Heart left ventricle (tissue), 7 donors: ENCODE results near the genes MAP4K4 and SLC9A4.

GRCh38 chr2:101110395-101110878 lies 40.7 kb downstream of the TBC1D8 start:
- PRO-cap, 6 experiments, result peak in 1 of 6 experiments; most common minus-strand start chr2:101110657 (in 1)
- RAMPAGE, long total RNA, 2 experiments, result no peak in any of the 2 experiments
- RRBS, result no CpG with 5 or more reads among the region's 9 CpGs

- PRO-cap, 6 experiments, result no peak in any of the 6 experiments
- RAMPAGE, long total RNA, 2 experiments, result no peak in any of the 2 experiments
- RRBS, result no CpG with 5 or more reads among the region's 10 CpGs
Measured at GRCh38 chr2:101114657-101115476, 36.3 kb downstream of the TBC1D8 start.

DNA sequence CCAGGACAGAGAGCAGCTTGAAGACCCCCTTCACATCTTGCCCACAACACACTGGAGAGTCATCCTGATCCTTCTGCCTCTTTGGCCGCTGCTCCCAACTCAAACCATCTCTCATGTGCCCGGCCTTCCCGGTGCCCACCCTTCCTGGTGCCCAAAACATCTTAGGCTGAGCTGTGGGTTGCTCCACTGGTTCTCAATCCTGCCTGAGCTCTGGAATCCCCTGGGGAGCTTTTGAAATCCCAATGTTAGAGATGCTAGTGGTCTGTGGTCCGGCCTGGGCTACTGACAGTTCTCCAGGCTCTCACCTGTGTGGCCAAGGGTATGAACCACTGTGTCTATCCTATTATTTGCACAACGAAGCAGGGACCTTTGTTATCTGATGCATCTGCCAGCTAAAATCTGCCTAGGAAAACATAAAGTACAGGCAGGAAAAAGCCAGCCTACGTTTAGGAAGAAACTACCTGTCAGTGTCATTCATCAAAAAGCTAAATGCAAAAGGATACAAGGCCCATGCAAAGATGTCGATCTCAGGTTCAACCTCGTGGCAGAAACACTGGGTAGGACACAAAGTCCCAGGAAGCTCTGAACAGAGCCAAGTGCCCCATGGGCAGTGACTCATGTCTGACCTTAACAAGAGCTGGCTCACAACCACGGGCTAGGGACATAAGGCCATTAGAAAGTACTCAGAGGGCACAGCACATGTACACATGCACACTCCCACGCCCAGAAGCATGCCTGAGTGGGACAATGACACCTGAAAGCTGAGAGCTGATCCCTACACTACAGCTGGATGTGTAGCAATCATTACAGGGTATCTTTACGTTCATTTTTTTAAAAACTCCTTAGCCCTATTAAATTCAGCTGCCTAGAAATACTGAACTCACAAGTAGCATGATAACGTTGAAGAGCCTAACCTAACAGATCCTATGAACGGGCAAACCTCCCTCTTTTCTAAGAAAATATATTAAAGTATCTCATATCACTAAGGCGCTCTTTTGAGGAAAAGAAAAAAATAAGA lies 30.7 kb downstream of the TBC1D8 start:
- PRO-cap, 6 experiments, result peak in 6 of 6 experiments; most common plus-strand start position 672 of the sequence (in 5); most common minus-strand start position 552 of the sequence (in 2)
- RAMPAGE, long total RNA, 2 experiments, result no peak in any of the 2 experiments
- RRBS, result no CpG with 5 or more reads among the region's 14 CpGs

DNA sequence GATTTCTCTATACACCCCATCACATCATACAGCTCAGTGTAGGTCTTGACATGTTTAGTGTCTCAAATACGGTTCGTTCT lies 855 bp downstream of the CNOT11 start:
- PRO-cap, 6 experiments, result no peak in any of the 6 experiments
- RAMPAGE, long total RNA, 2 experiments, result no peak in any of the 2 experiments
- RRBS, result no CpG with 5 or more reads among the region's 2 CpGs

- PRO-cap, 6 experiments, result peak in 1 of 6 experiments; most common plus-strand start chr2:101307706 (in 1)
- RAMPAGE, long total RNA, 2 experiments, result no peak in any of the 2 experiments
- RRBS, result no CpG with 5 or more reads among the region's 8 CpGs
Measured at GRCh38 chr2:101307493-101307808, 1.1 kb downstream of the RNF149 start.

DNA sequence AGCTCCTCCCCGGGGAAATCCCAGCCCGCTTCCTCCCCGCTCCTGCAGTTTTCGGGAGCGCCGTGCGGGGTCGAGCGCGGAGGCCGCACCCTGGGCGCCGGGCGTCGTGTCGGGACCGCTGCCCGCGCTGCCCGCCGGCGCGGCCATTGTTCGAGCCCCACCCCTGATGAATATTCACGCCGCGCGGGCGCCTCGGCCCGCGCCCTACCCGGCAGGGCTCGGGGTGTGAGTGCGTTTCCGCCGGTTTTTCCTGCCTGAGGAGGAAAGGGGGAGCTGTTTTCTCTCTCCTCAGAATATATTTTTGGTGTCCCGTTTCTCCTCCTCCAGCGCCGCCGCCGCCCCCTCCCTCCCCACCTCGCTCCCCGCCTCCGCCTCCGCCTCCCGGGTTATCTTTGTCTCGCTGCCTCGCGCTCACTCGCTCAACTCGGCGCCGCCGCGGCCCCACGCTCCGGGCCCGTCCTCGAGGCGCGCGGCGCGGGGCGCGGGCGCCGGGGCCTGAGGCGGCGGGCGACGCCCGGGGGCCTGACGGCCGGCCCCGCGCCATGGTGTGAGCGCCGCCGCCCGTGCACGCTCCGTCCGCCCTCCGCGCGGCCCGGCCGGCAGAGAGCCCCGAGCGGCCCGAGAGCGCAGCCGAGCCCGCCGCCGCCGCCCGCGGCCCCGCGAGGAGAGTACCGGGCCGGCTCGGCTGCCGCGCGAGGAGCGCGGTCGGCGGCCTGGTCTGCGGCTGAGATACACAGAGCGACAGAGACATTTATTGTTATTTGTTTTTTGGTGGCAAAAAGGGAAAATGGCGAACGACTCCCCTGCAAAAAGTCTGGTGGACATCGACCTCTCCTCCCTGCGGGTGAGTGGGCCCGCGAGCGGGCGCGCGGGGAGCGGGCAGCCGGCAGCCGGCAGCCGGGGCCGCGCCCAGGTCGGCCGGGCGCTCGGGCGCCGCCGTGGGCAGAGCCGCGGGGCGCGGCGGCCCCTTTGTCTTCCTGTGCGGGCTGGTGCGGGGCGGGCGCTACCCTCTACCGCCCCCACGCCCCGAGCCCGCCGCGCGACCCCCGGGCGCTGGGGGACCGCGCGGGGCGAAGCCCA lies at the start of gene MAP4K4:
TSS of gene MAP4K4 (plus strand) at position 414 of the 1,080 bp plus-strand sequence.
- PRO-cap, 6 experiments, result peak in 6 of 6 experiments; most common plus-strand start position 424 of the sequence (in 5); most common minus-strand start position 168 of the sequence (in 4)
- RAMPAGE, long total RNA, 2 experiments, result no peak in any of the 2 experiments
- RRBS, result 1% methylated on average over 81 of the region's 160 CpGs

DNA sequence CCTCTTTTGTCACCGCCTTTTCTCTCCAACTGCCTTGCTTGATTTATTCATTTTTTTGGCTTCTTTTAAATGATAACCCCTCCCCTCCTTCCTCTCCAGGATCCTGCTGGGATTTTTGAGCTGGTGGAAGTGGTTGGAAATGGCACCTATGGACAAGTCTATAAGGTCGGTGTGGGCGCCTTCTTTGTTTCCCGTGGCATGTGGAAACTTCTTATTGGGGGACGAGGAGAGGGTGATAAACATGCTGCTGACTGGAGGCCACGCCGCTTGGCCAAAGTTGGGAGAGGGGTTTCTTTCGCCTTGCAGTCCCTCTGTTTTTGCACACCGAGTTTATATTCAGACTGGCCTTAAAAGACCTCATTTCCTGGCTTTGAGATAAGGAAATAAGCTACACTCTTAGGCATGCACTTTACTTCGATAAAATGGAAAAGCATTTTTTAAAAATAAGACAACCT lies 894 bp downstream of the MAP4K4 start:
- PRO-cap, 6 experiments, result peak in 2 of 6 experiments; most common plus-strand start position 127 of the sequence (in 1); most common minus-strand start position 308 of the sequence (in 2)
- RAMPAGE, long total RNA, 2 experiments, result no peak in any of the 2 experiments
- RRBS, result no CpG with 5 or more reads among the region's 10 CpGs

GRCh38 chr2:101700226-101700865 lies 2.8 kb downstream of the MAP4K4 start:
- PRO-cap, 6 experiments, result peak in 1 of 6 experiments; most common minus-strand start chr2:101700340 (in 1)
- RAMPAGE, long total RNA, 2 experiments, result no peak in any of the 2 experiments
- RRBS, result no CpG with 5 or more reads among the region's 7 CpGs

GRCh38 chr2:101741875-101742593 lies 44.5 kb downstream of the MAP4K4 start:
- PRO-cap, 6 experiments, result no peak in any of the 6 experiments
- RAMPAGE, long total RNA, 2 experiments, result no peak in any of the 2 experiments
- RRBS, result no CpG with 5 or more reads among the region's 9 CpGs

GRCh38 chr2:102055439-102055998 lies 63.8 kb downstream of the IL1R2 start:
- PRO-cap, 6 experiments, result peak in 1 of 6 experiments; most common minus-strand start chr2:102055727 (in 1)
- RAMPAGE, long total RNA, 2 experiments, result no peak in any of the 2 experiments
- RRBS, result no CpG with 5 or more reads among the region's 5 CpGs

- PRO-cap, 6 experiments, result peak in 1 of 6 experiments; most common plus-strand start chr2:102062354 (in 1); most common minus-strand start chr2:102062202 (in 1)
- RAMPAGE, long total RNA, 2 experiments, result no peak in any of the 2 experiments
- RRBS, result no CpG with 5 or more reads among the region's 8 CpGs
Measured at GRCh38 chr2:102061903-102062760, 70.4 kb downstream of the IL1R2 start.

- PRO-cap, 6 experiments, result peak in 3 of 6 experiments; most common plus-strand start chr2:102063738 (in 3); most common minus-strand start chr2:102063770 (in 1)
- RAMPAGE, long total RNA, 2 experiments, result no peak in any of the 2 experiments
- RRBS, result no CpG with 5 or more reads among the region's 7 CpGs
Measured at GRCh38 chr2:102063366-102063990, 71.7 kb downstream of the IL1R2 start.

DNA sequence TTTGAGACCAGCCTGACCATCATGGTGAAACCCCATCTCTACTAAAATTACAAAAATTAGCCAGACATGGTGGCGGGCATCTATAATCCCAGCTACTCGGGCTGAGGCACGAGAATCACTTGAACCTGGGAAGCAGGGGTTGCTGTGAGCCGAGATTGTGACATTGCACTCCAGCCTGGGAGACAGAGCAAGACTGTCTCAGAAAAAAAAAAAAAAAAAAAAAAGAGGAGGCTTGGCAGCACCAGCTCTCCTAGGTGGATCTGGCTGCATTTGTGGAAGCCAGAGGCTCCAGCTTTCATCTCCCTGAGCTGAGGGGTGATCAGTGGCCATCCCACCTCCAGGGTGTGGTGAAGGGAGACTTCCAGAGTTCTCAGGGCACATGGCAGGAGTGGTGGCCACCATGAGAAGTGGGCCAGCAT lies 38.7 kb upstream of the IL1R1 start:
- PRO-cap, 6 experiments, result no peak in any of the 6 experiments
- RAMPAGE, long total RNA, 2 experiments, result no peak in any of the 2 experiments
- RRBS, result no CpG with 5 or more reads among the region's 4 CpGs

- PRO-cap, 6 experiments, result peak in 4 of 6 experiments; most common plus-strand start chr2:102141791 (in 3); most common minus-strand start chr2:102141389 (in 1)
- RAMPAGE, long total RNA, 2 experiments, result no peak in any of the 2 experiments
- RRBS, result no CpG with 5 or more reads among the region's 18 CpGs
Measured at GRCh38 chr2:102140914-102142028, 1.3 kb upstream of the IL1R1 start.

DNA sequence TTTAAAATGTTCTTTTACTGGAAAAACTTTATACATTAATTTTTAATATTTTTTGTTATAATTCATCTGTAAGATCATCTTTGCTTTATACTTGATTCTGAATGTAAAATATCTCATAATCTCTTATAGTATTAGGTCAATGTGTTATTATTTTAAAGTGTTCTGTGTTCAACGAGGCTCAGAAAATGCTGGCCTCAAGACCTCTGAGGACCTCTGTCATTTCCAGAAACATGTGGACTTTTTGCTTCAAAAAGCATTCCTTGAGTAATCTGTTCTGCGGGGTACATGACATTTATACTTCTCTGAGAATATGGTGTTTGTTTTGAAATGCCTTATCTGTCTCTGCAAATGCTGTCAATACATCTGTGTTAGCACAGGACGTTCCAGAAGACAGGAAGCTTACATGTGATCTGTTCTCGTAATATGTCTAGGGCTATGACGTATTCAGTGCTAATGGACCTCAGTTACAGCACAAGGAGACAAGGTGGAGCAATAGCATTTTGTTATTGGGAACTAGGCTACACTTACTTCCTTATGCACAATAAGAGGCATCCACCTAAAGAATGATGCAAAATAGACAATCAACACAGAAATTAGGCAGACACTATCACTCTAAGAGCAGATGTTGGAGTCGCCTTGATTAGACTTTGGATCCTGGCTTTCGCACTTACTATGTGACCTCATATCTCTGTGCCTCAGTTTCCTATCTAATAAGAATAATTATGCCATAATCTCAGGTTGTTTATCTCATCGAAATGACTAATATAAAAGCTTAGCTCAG lies 37.6 kb upstream of the IL1RL1 start:
- PRO-cap, 6 experiments, result peak in 1 of 6 experiments; most common plus-strand start position 463 of the sequence (in 1); most common minus-strand start position 353 of the sequence (in 1)
- RAMPAGE, long total RNA, 2 experiments, result no peak in any of the 2 experiments
- RRBS, result no CpG with 5 or more reads among the region's 8 CpGs

GRCh38 chr2:102335734-102336329 lies 19.8 kb upstream of the IL18R1 start:
- PRO-cap, 6 experiments, result no peak in any of the 6 experiments
- RAMPAGE, long total RNA, 2 experiments, result no peak in any of the 2 experiments
- RRBS, result no CpG with 5 or more reads among the region's 11 CpGs

- PRO-cap, 6 experiments, result peak in 3 of 6 experiments; most common plus-strand start chr2:102337285 (in 2); most common minus-strand start chr2:102336671 (in 1)
- RAMPAGE, long total RNA, 2 experiments, result start-site peak on the plus strand in 2 of 2 experiments, at chr2:102337236-102337300 at its widest, 103 to 1,703 reads per replicate
- RRBS, result no CpG with 5 or more reads among the region's 7 CpGs
Measured at GRCh38 chr2:102336364-102337455, 18.9 kb upstream of the IL18R1 start.

DNA sequence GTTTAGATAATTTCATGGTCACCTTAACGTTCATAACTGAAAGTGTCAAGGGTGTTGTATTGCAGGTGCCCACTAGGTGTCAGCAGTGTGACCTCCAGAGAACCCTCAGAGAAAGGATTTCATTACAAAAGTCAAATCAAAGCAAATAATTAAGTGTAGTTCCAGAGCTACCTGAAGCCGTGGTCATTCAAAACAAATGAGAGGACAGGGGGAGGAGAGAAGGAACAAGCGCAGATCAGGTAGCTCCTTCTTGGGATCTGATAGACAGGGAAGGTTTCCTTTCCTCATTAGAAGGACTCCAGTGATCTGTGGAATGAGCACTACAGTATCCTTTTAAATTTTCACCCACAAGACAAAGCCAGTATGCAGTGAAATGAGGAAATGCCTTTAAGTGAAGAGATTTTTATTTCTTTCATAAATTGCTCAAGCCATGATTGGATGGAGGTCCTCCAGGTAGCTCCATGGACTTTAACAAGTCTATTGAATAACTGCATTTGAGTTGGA lies at the start of gene SLC9A4:
TSS of gene SLC9A4 (plus strand) at position 186 of the 504 bp plus-strand sequence.
- PRO-cap, 6 experiments, result no peak in any of the 6 experiments
- RAMPAGE, long total RNA, 2 experiments, result no peak in any of the 2 experiments
- RRBS, result no CpG with 5 or more reads among the region's 3 CpGs

DNA sequence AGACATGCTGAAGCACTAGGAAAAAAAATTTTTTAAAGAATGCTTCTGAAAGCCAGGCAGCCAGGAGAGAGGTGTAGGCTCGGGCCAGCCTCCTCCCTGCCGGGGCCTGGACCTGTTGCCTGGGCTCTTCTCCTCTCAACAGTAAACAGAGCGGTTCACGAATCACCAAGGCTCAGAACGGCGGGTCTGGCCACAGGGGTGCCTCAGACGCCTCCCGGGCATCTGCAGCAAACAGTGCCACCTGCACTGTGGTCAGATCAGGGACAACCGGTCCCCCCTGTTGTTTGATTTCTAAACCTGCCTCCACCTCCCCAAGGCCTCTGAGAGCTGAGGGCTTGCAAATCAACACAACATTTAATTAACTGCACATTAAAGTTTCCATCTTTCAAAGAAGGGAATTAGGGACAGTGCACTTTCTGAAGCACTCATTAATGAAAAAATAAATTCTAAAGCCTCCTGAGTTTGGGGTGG lies 95.5 kb upstream of the POU3F3 start:
- PRO-cap, 6 experiments, result no peak in any of the 6 experiments
- RAMPAGE, long total RNA, 2 experiments, result no peak in any of the 2 experiments
- RRBS, result 12% methylated on average over 5 of the region's 9 CpGs

DNA sequence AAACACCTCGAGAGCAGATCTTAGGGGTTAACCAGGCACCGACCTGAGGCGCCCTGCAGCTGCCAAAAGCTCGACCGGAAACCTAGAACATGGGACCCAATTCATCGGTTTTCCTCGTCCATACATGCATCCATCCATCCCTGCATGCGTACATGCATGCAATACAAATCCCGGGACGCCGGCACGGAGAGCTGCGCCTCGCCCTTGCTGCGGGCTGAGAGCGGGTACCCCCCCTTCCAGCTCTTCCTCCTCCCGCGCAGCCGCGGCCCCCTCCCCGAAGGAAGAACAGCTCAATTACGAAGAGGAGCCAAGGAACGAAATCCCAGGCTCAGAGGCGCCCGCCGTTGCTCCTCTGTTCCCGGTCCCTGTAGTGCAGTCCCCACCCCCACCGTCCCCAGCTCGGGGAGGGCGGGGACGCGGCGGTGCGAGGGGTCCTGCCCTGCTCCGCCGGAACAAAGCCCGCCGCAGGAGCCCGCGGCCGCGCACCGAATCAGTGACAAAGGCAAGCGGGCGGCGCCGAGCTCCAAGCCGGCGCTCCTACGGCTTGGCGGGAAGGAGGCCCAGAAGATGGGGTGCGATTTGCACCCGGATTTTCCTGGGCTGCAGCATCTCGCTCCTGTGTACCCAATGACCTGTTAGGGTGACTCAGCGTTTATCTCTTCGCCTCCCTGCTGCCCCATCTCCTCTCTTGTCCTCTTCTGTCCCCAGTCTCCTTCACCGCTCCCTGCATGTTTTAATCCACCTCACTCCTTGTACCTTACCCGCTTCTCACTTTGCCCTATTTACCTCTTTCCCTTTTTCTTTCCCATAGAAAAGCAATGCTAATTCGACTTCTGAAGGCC lies 8.9 kb upstream of the POU3F3 start:
- PRO-cap, 6 experiments, result no peak in any of the 6 experiments
- RAMPAGE, long total RNA, 2 experiments, result no peak in any of the 2 experiments
- RRBS, result 2% methylated on average over 30 of the region's 59 CpGs